Measurements from ENCODE around the gene RBBP8.

GRCh38 chr18:21739600-21739966 lies 1.0 kb upstream of the MIB1 start:
- PRO-cap, 2 experiments = no peak in any of the 2 experiments

DNA sequence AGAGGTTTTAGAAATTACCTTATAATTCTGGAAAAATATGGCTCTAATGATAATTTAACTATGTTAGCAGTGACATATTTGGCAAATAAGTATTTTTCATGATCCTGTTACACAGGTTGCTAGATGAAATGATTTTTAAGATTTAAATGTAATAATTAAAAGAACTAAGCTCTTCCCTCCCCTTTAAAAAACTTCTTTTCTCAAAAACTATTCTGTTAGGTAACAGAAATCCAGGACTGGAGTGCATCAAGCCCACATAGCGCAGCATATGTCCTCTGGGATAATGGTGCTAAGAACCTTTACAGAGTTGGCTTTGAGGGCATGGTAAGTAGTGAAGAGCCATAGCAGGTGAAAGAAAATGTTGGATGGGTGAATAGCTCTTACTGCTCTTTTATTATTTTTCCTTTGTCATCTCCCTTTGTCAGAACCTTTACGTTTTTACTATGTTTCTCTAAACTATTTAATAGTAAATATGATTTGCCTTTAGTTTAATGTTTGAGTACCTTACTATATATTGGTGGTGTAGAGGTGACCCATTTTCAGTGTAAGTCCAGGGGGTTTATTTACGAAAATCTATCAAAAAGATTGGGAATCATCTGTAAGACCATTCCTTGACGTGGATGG lies 32.9 kb downstream of the MIB1 start:
- PRO-cap, 2 experiments = no peak in any of the 2 experiments

DNA sequence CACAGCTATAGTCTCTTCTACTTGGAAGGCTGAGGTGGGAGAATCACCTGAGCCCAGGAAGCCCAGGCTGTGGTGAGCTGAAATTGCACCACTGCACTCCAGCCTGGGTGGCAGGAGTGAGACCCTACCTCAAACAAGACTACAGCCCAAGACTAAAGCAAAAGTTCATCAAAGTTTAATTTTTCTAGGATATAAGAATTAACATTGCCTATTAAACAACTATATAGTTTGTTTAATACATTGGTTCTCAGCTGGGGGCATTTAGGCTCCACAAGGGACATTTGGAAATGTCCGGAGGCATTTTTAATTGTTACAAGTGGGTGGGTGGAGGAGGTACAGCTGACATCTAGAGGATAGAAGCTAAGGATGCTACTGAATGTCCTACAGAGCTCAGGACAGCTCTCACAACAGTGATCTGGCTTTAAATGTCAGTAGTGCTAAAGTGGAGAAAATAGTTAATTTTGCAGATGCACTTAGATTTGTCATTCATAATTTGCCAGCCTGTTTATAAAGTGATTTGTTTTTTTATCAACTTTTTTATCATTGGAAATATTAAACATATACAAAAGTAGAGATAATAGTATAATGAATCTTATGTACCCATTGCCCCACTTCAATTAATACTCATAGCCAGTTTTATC lies 66.8 kb downstream of the MIB1 start:
- PRO-cap, 2 experiments = no peak in any of the 2 experiments

- PRO-cap, 2 experiments = no peak in any of the 2 experiments
These were observed 116.2 kb downstream of the MIB1 start for GRCh38 chr18:21856692-21857342.

- PRO-cap, 2 experiments = no peak in any of the 2 experiments
These were observed 151.0 kb upstream of the GATA6 start for GRCh38 chr18:22018352-22018756.

DNA sequence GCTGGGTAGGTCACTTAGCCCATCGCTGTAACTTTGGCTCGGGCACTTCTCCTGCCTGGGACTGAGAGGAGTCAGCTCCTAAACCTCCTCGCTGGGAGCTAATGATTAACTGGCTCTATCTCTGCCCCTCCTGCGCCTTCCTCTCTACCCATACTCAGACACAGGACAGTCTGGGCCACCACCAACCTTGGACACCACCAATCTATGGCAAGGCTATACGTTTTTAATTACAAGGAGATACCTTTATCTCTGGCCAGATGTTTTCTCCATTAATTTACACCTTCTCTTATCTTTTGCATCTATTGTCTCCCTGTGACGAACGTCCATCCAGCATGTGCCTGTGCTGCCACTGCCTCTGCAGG lies 149.2 kb upstream of the GATA6 start:
- PRO-cap, 2 experiments = peak in 1 of 2 experiments; most common minus-strand start position 53 of the sequence (in 1)

DNA sequence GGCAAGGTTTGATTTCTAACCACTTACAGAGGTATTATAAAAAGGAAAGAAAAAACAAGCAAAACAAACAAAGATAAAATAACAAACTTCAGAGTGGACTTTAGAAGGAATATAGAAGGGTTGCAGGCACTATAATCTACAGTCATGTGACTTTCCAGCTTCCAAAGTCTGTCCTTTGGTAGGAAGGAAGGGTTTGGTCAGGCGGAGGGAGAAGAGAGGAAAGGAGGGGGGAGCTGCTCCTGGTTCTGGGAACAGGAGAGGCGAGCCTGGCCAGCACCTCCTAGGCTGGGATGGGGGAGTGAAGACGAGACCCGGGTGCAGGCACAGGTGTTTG lies 53.9 kb upstream of the GATA6 start:
- PRO-cap, 2 experiments = no peak in any of the 2 experiments

GRCh38 chr18:22166622-22167029 lies 2.8 kb upstream of the GATA6 start:
- PRO-cap, 2 experiments = peak in 2 of 2 experiments; most common plus-strand start chr18:22166847 (in 1); most common minus-strand start chr18:22166786 (in 2)

- PRO-cap, 2 experiments = peak in 2 of 2 experiments; most common plus-strand start chr18:22167630 (in 1); most common minus-strand start chr18:22167679 (in 1)
These were observed 1.7 kb upstream of the GATA6 start for GRCh38 chr18:22167494-22168230.

GRCh38 chr18:22172098-22173176 lies 3.0 kb downstream of the GATA6 start:
- PRO-cap, 2 experiments = no peak in any of the 2 experiments

DNA sequence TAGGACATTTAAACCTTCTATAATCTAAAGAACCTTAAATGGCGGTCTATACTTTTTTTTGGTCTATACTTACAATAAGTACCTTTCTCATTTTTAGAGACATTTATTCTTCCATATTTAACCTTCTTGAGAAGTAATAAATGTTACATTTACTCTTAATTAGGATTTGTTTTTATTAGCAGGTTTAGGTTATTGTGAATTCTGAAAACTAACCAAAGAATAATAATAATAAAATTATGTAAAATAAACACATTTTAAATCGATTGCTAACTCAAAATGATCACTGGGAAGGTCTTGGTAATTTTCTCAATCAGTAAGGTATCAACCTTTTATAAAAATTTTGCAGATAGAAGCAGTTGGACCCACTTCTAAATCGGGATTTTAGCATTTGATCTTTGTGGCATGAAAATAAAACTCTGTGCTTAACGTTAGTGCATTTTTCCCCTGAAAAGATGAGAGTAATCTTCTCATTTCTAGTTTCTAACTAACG lies 6.5 kb downstream of the GATA6 start:
- PRO-cap, 2 experiments = no peak in any of the 2 experiments

DNA sequence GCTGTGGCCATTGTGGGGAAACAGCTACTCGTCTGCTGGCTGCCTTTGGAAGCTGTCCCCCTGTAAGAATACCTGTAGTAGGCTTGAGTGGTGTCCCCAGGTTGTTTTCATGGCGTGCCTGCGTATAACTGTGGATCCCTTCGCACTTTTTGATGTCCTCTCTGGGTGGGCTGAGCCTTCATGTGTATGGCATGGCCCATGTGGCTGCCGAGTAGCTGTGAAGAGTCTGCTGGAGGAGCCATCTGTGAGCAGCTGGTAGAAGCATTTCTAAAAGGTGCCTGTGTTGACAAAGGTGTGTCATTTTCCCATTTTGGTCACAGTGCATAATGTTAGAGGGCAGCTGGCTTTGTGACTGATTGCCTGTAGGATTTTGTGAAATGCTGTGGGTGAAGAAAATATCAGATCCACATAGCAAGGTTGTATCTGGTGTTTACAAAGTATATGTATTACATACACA lies 16.3 kb downstream of the GATA6 start:
- PRO-cap, 2 experiments = no peak in any of the 2 experiments

DNA sequence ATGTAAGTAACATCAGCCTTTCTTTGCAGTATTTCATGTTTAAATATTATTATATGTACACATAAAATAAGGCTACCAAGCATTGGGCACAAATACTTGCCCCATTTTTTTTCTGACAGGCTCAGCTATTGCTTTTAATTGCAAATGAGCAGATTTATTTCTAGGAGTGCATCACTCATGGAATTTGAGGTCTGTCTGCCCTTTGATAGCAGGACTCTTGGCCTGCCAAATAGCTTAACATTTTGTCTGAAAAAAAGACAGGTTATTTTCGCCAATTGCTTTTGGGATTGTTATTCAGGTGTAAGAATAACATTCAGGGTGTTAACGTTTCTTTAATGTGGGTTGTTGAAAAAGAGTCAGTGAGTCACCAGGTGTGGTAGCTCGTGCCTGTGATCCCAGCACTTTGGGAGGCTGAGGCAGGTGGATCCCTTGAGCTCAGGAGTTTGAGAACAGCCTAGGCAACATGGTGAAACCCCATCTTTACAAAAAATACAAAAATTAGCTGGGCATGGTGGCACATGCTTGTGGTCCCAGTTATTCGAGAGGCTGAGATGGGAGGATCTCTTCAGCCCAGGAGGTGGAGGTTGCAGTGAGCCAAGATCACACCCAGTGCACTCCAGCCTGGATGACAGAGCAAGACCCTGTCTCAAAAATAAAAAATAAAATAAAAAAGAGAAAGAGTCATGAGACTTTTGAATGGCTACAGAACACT lies 26.9 kb downstream of the GATA6 start:
- PRO-cap, 2 experiments = no peak in any of the 2 experiments

GRCh38 chr18:22211594-22211959 lies 42.2 kb downstream of the GATA6 start:
- PRO-cap, 2 experiments = no peak in any of the 2 experiments

- PRO-cap, 2 experiments = no peak in any of the 2 experiments
These were observed 45.4 kb downstream of the GATA6 start for GRCh38 chr18:22214627-22215407.

DNA sequence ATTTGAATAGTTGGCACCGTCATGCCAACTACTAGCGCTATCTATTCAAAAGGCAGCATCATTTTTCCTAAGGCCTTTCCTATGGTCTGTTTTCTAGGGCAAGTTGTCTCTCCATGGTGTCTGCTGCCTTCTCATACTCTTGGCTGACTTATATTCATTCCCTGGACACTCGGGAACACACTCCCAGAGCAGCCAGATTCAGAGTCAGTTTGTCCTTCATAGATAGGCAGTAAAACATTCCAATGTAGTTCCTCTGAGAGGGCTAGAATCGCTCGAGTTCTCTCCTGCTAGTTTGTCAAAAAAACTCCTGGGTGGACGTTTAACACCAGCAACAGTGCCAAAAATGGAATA lies 129.2 kb upstream of the CTAGE1 start:
- PRO-cap, 2 experiments = no peak in any of the 2 experiments

DNA sequence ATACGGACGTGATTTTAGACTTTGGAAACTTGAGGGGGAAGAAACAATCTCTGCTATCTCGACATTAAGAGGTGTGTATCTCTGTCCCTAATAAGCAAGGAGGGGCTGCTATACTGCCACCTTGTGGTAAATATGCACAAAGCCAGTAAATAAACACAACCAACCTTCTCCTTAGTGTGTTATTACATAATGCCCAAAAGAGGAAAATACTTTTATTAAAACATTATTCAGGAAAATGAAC lies 228.8 kb upstream of the RBBP8 start:
- PRO-cap, 2 experiments = no peak in any of the 2 experiments

- PRO-cap, 2 experiments = peak in 2 of 2 experiments; most common minus-strand start chr18:22711203 (in 1)
These were observed 222.0 kb upstream of the RBBP8 start for GRCh38 chr18:22710789-22711810.

- PRO-cap, 2 experiments = no peak in any of the 2 experiments
These were observed 93.8 kb upstream of the RBBP8 start for GRCh38 chr18:22839323-22839653.

- PRO-cap, 2 experiments = peak in 2 of 2 experiments; most common plus-strand start chr18:22933332 (in 2); most common minus-strand start chr18:22933232 (in 2)
These were observed at the start of gene RBBP8 for GRCh38 chr18:22932845-22934180. TSS of gene RBBP8 (plus strand) at chr18:22933328.